ENCODE results near the genes VRTN and ZC2HC1C.

GRCh38 chr14:73920749-73921549 lies 28.9 kb downstream of the FAM161B start:
- PRO-cap, result no peak

DNA sequence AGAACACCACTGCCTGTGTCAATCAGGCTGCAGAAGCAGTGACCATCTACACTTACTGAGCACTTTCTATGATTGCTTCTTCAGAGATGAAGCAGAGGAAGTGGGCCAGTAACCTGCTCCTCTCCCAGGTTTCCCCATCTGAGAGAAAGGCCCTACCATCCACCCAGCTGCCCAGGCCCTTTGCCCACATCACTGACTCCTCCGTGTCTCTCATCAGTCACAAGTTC lies 7.0 kb downstream of the FAM161B start:
- PRO-cap, result unidirectional peak, minus-strand start at position 140 of the sequence

DNA sequence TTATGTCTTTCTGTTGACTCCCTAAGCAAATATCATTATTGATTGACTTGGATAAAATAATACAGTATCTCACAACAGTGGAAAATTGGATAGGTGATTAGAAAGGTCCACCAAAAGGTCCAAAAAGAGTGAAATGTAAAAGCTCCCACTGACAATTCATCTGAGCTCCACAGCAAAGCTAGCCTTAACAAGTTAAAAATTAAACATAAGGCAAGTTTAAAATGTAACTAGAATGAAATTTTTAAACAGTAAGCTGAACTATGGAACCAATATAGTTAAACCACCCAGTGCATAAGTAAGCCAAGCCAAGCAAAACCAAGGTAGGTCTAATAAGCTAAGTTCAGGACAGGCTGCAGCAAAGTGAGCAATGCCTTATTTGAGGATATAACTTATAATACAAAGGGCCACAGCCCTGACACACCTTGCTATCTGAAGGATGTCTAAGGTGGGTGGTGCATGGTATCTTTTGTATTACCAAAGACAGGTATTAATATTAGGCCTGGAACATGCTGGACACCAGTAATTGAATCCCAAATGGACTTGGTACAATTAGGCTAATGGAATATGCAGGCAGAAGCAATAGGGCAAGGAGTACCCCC lies 21.7 kb downstream of the ENTPD5 start:
- PRO-cap, result no peak

GRCh38 chr14:74083559-74084097 lies 625 bp downstream of the ALDH6A1 start:
- PRO-cap, result no peak

- PRO-cap, result no peak
Observed at GRCh38 chr14:74286435-74287199, 16.1 kb downstream of the ABCD4 start.

- PRO-cap, result no peak
Observed at GRCh38 chr14:74347451-74348675, at the start of gene VRTN. Gene VRTN, plus strand, starts transcription at chr14:74348471.

DNA sequence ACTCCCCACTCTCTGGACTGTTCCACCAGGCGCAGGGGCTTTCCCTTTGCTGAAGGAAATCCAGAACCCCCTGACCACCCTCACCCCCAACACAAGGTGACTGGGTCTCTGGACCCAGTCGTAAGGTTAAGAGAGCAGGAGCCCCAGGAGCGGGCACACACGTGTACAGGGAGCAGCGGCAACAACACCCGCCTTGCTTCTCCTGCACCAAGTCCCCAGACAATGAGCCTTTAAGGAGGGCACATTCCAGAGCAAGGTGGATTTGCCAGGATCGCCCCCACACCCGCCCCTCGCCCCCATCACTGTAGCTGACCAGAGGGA lies 30.7 kb downstream of the ISCA2 start:
- PRO-cap, result no peak

- PRO-cap, result no peak
Observed at GRCh38 chr14:74566737-74567145, 45.3 kb downstream of the LTBP2 start.

- PRO-cap, result no peak
Observed at GRCh38 chr14:74571369-74572219, 40.4 kb downstream of the LTBP2 start.

- PRO-cap, result no peak
Observed at GRCh38 chr14:74763961-74764743, 1.0 kb downstream of the YLPM1 start.

DNA sequence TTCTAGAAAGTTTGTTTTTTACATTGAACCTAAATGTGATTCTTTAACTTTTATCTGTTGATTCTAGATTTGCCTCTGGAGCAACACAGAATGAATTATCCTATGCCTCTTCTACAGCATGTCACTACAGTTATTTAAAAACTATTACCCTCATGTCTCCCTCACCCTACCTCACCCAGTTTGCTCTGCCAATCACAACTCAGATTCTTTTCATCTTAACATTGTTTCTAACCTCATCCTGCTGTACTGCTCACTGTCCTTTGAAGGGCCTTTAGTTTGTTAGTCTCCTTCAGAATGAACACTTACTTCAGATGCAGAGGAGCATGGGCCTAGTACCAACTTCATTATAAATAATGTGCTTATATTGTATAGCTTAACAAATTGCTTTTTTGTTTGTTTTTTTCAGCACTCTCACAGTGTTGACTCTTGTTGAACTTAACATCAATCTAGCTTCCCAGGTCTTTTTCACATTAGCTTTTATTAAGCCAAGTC lies 21.6 kb downstream of the YLPM1 start:
- PRO-cap, result no peak

GRCh38 chr14:75003208-75003953 lies 660 bp downstream of the EIF2B2 start:
- PRO-cap, result no peak

GRCh38 chr14:75014101-75014661 lies 11.5 kb downstream of the EIF2B2 start:
- PRO-cap, result no peak

- PRO-cap, result no peak
Observed at GRCh38 chr14:75025018-75026183, 22.7 kb downstream of the EIF2B2 start.

GRCh38 chr14:75049126-75050243 lies 1.8 kb downstream of the MLH3 start:
- PRO-cap, result no peak

DNA sequence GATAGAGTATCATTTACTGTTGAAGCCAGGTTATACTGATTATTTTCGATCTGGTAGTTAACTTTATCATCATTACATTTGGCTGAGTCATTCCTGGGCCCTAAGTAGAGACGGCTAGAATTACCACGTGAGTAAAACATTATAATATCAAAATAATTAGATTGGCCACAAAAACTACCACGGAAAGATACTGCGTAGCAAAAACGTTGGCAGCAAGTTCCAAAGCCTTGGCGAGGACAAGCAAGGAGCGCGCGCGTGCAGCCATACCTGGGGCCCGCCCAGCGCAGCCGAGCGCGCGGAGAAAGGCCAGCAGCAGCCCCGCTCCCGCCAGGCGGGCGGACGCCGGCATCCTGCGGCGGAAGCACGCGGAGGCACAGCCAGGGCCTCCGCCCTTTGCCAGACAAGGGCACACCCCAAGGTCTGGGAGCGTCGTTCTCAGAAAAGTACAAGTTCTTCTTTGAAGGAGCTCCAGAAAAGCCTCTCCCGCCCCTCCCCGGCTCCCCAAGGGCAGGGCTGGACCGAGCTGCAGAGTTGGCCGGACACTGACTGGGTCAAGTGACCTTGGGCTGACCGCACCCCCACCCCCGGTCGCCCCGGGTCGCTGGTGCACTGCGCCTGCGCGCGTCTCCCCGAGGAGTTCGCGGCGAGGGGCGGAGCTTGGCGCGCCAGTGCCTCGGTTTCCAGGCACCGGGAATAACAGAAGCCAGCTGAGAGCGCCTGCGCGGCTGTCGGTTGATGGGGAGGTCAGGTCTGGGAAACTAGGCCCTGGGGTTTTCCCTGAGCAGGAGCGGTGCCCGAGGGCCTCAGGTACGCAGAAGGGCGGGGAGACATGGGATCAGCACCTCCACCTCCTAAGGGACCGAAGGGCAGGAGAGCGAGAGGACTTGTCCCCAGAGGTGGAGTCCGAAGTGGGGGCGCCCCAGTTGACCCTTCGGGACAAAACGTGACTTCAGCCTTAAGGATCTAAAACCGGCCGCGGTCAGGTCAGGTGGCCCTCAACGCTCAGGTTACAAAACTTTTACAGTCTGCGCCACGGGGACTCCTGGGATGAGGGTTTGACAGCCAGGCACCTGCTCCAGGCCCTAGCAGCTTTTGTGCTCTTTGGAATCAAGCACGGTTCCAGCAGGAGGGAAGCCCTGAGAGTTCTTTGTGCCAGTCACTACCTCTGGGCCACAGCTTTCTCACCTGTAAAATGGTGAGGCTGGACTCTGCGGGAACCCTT lies at the start of gene ZC2HC1C:
Gene ZC2HC1C, plus strand, starts transcription at position 699 of the 1,222 bp plus-strand sequence.
- PRO-cap, result bidirectional peak, plus-strand start at position 635 of the sequence, minus-strand start at position 544 of the sequence

DNA sequence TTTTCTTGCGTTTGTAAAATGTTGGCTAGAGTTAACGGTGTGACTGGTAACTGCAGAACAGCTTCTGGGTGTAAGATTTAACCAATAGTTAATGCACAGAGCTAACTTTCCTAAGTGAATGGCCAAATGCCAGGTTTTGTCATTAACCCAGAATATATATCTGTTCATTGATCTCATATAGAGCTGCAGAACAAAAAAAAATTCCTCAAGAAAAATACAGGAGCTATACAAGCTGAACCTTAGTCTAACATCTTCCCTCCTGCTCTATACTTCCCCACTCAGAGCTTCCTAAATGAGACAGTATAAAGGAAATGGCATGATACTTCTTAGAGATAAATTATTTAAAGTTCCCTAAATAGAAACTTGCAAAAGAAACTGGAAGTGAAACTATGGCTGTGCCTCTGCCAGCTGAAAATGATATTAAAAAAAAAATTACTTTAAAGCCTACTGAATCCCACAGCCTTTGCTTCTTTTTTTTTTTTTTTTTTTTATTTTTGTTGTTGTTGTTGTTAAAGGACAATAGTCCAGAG lies 11.6 kb upstream of the NEK9 start:
- PRO-cap, result no peak

GRCh38 chr14:75223649-75224176 lies 47.3 kb upstream of the TMED10 start:
- PRO-cap, result no peak

- PRO-cap, result no peak
Observed at GRCh38 chr14:75229318-75229976, 49.2 kb upstream of the FOS start.

DNA sequence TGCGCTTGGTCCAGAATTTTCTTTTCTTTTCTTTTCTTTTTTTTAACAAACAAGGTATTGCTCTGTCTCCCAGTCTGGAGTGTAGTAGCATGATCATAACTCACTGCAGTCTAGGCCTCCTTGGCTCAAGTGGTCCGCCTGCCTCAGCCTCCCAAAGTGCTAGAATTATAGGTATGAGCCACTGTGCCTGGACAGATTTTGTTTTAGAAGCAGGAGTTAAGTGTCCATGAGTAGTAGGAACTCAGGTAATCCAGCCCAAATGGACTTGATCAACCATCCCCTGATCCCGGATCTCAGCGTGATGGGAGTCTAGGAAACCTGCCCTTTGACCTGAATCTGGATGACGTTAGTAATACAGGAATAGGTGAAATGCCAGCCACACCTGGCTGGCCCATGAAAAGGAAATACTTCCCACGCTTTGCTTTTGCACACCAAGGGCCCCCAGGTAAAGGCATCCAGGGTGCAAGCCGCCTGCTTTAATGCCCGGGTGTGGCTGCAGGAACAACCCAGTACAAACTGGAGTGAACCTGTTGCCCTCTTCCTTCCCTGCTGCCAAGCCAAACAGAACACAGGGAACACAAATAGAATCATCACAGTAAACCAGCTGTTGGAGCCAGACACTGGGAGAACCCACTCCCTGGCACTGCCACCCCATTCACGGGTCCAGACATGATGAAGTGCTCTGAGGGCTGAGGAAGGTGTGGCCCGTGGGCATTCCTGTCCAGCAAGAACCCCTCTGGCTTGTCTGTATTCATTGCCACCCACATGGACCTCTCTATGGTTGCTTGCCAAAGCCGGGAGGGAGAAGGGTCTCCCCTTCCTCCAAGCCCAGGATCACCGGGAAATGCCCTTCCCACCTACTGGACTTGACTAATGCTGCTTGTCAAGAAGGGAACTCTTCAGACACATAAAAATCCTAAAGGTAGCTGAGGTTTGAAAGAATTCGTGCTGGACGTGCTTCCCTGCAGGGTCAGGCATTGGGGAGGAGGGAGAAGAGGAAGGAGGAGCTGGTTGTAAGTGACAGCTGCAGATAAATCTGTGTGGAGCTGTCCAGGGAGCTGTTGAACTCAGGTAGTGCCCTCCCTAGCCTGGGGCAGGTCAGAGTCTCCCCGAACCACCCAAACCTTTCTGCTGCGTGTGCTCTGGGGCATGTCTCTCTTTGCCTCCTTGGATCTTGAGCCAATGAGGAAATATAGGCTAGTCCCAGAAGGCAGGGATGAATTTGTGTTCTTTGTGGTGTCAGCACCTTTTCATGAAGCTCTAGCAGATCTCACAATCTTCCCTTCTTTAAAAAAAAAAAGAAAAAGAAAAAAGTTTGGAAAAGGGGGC lies 24.1 kb upstream of the FOS start:
- PRO-cap, result unidirectional peak, plus-strand start at position 607 of the sequence

Measured in paraaortic lymph node (tissue), 1 donor.